Left lung (tissue), 1 donor: ENCODE measurements around a stretch of chr9.

GRCh38 chr9:94780355-94781061 lies 54.0 kb downstream of the AOPEP start:
- PRO-cap: no peak

DNA sequence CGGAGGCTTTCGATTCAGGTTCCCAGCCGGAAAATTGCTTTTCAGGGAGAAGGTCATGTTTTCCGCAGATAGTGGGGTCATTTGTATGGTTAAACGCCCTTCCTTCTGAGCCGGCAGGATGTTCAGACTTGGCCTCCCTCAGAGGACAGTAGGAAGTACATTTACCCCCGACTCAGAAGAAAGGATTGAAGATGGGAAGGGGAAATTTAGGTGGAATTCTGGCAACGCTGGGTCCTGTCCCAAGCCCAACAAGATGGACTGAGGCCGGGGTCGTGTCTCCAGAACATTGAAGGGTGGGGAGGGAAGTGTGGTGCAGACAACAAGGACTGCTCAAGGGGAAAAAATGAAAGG lies 195.2 kb downstream of the AOPEP start:
- PRO-cap: no peak

- PRO-cap: no peak
Observed at GRCh38 chr9:94924098-94924607, 197.7 kb downstream of the AOPEP start.

DNA sequence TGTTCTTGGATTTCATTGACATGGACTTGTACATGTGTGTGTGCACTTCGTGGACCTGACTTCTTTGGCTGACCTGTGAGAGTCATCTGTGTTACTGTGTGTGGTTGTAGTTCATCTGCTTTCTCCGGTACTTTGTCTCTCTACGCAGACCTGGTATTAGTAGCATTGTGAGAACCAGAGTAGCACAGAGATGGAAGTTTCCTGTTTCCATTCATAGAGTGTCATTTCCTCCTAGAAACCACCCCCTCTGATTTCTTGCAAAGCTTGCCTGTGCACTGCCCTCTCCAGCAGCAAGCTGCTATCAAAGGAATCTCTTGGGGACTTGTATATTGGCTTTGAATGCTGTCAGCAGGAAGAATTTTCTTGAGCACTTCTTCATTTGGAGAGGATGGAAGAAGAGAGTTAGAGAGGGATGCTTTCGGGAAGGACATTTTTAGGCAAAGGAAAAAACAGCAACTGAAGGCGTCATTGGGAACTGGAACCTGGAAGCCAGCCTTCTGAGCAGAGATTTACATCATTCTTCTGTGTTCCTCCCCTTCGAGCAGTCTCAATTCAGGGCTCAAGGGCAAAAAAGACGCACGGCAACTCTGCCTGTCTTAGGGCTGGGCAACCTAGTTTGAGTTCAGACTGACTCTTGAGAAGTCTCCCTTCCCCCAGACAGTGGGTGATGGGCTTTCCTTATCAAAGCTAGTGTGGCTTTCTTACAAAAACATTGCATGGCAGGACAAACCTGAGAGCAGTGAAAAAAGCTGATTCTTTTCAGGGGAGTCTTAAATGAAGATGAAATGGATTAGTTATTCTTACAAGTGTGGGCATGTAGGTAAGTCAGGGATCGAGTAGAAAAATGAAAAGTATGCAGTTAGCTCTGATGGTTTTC lies 226.2 kb downstream of the AOPEP start:
- PRO-cap: no peak

GRCh38 chr9:94976090-94976561 lies 249.6 kb downstream of the AOPEP start:
- PRO-cap: no peak

- PRO-cap: no peak
Observed at GRCh38 chr9:94979826-94980634, 253.5 kb downstream of the AOPEP start.

DNA sequence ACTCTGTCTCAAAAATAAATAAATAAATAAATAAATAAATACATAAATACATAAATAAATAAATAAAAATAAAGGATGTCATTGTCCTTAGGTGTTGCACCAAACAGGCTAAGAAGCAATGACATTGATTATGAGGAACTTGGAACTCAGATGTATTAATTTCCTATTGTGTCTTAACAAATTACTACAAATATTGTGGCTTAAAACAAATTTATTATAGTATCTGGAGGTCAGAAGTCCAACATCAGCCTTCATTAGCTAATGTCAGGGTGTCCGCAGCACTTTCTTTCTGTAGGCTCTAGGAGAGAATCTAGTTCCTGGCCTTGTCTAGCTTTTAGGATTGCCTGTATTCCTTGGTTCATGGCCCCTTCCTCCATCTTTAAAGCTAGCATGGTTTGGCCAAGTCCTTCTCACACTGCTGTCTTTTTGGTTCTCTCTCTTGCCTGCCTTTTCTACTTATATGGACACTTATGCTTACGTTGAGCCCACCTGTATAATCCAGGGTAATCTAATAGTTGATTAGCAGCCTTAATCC lies 275.1 kb downstream of the FANCC start:
- PRO-cap: no peak

- PRO-cap: no peak
Observed at GRCh38 chr9:95058320-95059028, 259.0 kb downstream of the FANCC start.

GRCh38 chr9:95077637-95078441 lies 239.7 kb downstream of the FANCC start:
- PRO-cap: no peak

DNA sequence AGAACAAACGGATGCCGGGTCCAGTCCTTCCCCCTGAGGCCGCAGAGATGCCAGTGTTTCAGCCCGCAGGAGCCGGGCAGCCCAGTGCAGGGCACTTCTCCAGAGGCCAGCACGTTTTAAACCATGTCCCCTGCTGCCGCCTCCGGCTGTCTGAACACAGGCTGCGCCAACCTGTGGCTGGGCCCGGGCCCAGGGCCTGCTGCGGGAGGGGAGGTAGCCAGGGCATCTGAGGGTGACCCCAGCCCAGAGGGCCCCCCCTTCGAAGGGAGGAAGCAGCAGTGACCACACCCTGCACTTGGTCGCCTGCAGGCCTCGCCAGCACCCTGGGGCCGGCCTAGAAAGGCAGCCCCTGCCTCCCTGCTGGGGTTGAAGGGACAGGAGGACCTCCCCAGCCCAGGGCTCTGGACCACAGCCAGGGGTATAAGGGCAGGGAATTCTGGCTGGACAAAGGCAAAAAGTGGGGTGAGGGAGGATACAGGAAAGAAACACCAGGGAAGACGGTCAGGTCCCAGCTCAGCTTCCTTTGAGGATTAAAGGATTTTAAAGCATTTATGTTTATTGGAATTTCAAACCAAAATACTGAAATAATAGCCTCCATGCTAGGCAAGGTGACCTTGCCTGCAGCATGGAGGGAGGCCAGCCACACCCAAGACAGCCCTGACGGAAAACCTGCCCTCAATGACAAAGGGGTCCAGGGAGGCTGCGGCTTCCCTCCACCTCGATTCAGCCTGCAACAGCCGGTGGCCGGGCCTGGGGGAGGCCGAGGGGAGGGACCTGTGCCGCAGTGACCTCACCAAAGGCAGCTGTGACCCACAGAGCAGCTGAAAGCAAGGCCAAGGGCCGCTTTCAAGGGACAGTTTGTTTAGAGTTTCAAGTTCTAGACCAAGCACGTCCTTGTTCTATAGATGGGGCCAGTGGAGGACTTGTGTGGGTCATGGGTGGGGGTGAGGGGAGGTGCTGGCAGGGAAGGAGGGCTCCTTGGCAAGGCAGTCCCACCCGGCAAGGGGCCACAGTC lies 226.9 kb downstream of the FANCC start:
- PRO-cap: unidirectional peak, plus-strand start at position 483 of the sequence

DNA sequence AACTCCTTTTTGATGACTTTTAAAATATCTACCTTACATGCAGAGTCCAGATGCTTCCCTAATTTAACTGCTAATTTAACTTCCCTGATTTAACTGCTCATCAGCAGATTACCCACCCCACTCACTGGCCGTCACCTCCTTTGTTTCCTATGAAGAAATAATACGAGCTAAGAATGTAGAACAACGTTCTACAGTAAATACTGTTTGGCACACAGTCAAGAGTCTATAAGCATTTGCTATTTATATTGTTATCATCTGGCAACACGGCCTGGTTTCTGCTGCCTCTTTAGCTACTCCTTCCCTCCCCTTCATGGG lies 75.7 kb downstream of the PTCH1 start:
- PRO-cap: no peak

DNA sequence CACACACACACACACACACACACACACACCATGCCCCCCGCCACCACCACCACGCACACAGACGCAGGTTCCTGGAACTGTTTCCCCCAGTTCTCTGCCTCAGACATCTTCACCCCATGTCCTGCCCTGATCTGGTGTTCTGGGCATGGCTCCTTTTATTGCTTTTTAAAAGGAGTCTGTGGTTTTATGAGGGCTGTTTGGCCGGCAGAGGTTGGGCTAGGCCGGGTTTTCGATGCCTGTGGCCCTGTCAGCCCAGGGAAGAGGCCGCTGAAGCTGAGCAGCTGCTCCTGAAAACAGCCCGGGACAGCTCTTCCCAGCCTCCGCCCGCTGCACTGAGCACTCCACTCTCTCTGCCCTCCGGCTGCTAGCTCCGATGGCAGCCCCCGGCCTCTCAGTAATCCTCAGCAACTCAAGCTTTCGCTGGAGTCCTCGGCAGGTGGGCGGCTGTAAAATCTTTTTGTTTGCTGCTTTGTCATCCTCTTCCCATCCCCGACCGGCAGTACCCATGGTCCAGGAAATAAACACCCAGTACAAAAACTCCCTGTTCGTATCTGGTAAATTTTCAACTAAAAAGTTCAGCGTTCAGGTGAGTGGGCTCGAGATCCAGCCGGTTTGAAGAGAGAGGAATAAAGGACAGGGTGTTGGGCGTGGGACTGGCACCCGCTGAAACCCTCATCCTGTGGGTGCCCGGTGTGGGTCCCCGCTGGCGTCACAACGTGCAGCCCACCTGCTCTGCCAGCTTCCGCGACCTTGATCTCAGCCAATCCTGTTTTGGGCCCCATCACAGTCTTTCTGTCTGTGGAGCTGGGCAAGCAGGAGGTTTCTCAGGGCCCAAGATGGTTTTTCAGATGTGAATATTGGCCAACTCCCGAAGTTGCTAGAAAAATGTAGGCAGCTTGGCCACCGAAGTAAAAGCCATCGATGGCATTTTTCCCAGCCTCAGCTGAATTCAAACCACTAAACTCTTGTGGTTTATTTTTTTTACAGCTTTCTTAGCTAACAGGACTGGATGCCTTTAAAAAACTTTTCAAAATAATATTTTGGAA lies 102.9 kb upstream of the ERCC6L2 start:
- PRO-cap: bidirectional peak, plus-strand start at position 344 of the sequence, minus-strand start at position 160 of the sequence

- PRO-cap: no peak
Observed at GRCh38 chr9:95876186-95876588, 696 bp downstream of the ERCC6L2 start.

GRCh38 chr9:95942043-95943085 lies 66.9 kb downstream of the ERCC6L2 start:
- PRO-cap: no peak

DNA sequence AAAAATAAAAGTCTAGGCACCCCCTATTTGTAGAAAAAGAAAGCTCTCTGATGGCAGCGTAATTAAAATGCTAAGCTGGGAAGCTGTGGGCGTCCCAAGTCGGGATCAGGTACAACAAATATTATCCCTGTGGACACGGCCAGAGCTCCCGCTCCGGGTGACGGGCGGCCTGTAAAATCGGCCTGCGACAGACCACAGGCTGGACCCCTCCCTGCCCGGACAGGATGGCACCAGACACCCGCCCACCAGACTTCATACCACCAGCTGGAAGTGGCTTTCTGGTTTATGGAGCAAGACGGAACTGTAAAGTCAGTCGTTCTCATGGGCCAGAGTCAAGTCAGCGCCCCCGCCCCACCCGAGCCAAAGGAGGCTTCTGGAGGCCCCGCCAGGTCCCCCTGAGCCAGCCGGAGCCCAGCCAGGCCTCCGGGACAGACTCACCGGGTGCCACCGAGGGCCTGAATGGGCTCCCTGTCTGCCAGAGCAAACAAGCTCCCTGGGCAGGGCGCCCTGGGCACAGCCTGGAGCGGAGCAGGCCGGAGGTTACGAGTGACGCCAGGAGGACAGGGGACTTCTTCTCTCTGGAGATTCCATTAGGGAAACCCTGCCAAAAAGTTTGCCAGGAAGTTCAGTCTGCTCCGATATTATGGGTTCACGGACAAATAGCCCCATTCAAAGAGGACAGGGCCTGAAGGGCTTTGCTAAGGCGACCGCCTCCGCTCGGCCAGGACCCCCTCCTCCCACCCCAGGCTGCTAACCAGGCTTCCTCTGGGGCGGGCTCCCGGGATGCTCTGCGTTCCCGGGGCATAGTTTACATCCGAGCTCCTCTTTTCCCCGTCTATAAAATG lies 173.7 kb downstream of the ERCC6L2 start:
- PRO-cap: no peak

DNA sequence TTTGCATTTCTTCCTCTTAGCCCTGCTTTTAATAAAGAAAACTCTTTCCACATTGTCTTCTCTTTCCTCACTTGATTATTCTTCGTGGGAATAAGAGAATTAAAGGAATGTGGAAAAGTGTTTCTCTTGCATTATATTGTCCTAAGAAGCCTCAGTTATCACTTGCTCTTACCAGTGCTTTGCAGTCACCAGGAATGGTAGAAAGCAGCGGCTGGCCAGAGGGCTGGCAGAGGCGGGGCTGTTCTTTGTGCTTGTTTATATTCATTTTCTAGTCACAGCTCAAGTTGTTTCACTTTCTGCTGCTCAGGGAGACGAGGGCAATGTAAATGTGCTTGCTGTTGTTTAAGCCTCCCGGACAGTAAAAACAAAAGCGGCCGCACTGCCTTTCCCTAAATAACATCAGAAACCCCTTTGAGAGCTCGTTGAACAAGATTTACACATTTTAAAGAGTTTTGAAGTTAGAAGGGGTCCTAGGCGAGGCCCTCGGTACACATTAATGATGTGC lies 164.7 kb downstream of the HSD17B3 start:
- PRO-cap: unidirectional peak, plus-strand start at position 292 of the sequence

DNA sequence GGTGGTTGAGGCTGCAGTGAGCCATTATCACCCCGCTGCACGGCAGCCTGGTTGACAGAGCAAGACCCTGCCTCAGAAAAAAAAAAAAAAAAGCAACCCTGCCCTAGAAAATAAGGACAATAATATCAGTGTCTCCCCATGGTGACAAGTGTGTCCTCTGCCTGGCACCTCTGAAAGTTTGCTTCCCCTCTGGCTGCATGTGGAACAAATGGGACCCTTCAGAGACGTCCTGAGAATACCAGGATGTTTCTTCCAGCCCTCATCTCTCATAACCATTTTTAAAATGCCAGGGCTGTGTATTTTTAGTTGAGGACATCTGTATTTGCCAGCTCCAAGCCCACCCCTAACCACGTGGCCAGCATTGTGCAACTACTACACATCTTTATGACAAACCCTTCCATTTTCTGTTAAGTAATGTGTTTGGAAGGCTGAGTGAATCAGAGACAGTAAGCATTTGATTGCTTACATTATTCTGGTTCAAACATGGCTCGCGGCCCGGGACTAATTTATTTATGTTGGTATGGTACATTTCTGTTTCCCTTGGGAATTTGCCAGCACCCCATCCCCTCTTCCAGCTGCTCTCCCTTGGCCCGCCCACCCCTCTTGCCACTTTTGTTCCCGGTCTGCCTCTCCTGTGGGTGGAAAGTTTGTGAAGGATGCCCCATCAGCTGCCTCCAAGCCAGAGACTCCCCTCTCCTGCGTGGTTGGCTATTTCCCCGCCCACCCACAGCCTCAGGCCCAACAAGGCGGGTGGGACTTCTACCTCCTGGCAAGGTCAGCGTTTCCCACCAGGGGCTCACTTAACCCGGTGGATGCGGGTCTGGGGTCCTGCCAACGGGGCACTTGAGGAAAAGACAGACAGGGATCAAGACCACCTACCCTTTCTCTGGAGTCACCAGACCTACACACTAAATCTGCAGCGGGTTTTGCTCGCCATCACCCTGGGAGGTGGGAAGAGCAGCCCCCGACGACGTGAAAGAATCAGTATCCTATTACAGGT lies 162.3 kb downstream of the HSD17B3 start:
- PRO-cap: no peak

- PRO-cap: no peak
Observed at GRCh38 chr9:96246222-96246583, 55.8 kb downstream of the HSD17B3 start.

DNA sequence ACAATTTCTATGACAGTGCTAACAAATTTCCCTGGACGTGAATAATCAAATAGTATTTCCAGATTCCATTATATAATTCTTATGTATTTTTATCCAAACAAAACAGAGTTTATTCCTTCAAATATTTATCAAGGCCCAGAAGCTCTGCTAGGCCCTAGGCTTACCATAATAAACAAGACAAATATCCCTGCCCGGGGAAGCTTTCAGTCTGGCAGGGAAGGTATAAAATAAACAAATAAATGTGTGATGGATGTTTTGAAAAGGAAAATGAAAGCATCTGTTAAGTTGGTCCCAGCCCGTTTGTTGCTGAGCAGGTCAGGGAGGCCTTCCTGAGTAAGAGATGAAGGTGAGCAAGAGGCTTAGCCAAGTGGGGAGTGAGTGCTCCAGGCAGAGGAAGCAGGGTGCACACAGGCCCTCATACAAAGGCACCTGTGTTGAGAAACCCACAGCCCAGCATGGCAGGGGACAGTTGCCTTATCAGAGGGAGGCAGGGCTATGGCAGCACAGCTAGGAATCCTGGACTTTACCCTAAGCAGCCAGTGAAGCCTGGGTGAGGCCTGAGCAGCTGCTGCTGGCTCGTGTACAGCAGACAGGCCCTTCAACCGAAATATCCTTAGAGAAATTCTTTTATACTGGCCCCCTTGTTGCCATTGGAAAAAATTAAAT lies 7.7 kb upstream of the SLC35D2 start:
- PRO-cap: no peak

DNA sequence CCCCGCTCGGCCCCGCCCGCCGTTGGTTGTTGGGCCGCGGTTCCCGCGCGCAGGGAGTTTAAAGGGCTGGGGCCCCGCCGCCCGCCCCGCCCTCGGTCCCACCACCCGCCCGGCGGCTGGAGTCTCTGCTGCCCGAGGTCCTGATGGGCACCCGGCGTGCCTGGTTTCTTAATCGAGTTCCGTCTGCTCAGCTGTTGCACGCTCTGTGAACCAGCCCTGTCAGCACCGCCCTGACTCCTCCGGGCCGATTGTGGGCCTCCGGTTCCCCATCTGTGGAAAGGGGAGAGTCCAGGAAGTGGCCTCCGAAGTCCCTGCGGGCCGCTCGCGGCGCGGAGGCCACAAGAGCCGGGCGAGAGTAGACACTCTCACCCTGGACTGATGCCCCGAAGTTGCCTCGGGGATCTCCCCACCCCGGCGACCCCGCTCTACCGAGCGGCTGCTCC lies 648 bp upstream of the ZNF367 start:
- PRO-cap: bidirectional peak, plus-strand start at position 171 of the sequence, minus-strand start outside the sequence; bidirectional peak, plus-strand start at position 269 of the sequence, minus-strand start at position 250 of the sequence